Right ventricle myocardium (tissue), 1 donor: Measurements from ENCODE around the genes FOLR2 and PHOX2A.

- PRO-cap, 2 experiments, result no peak in any of the 2 experiments
These were observed 11.5 kb upstream of the ANAPC15 start for GRCh38 chr11:72123913-72124443.

DNA sequence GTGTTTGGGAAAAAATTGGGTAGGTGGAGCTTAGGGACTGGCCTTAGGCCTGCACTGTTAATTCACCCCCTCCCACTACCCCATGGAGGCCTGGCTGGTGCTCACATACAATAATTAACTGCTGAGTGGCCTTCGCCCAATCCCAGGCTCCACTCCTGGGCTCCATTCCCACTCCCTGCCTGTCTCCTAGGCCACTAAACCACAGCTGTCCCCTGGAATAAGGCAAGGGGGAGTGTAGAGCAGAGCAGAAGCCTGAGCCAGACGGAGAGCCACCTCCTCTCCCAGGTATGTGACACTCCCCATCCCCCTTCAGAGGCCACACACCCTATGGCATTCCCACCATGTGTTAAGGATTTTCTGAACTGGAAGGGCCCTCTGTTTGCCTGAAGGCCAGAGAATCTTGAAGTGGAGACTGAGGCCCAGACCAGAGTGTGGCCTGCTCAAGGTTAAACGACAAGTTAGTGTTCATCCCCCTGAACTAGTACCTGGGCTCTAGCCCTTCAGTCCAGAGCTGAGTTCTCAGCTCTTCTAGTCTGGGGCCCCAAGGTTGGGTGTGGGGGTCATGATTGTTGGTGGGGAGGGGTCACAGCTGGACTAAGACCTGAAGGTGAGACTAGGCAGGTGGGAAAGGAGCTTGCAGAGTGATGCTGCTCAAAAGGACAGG is 2.3 kb upstream of the FOLR1 start:
- PRO-cap, 2 experiments, result no peak in any of the 2 experiments

GRCh38 chr11:72216538-72217002 is at the start of gene FOLR2:
Gene FOLR2, plus strand, starts transcription at chr11:72216794.
- PRO-cap, 2 experiments, result peak in 1 of 2 experiments; most common plus-strand start chr11:72216794 (in 1)

GRCh38 chr11:72221437-72221825 is 3.1 kb upstream of the INPPL1 start:
- PRO-cap, 2 experiments, result no peak in any of the 2 experiments

GRCh38 chr11:72225646-72226334 is 1.2 kb downstream of the INPPL1 start:
- PRO-cap, 2 experiments, result no peak in any of the 2 experiments

GRCh38 chr11:72244077-72244946 is at the start of gene PHOX2A:
Gene PHOX2A, minus strand, starts transcription at chr11:72244176.
- PRO-cap, 2 experiments, result no peak in any of the 2 experiments

GRCh38 chr11:72483761-72484268 is 49.5 kb upstream of the CLPB start:
- PRO-cap, 2 experiments, result no peak in any of the 2 experiments

GRCh38 chr11:72600359-72601119 is 73.7 kb downstream of the PDE2A start:
- PRO-cap, 2 experiments, result no peak in any of the 2 experiments

DNA sequence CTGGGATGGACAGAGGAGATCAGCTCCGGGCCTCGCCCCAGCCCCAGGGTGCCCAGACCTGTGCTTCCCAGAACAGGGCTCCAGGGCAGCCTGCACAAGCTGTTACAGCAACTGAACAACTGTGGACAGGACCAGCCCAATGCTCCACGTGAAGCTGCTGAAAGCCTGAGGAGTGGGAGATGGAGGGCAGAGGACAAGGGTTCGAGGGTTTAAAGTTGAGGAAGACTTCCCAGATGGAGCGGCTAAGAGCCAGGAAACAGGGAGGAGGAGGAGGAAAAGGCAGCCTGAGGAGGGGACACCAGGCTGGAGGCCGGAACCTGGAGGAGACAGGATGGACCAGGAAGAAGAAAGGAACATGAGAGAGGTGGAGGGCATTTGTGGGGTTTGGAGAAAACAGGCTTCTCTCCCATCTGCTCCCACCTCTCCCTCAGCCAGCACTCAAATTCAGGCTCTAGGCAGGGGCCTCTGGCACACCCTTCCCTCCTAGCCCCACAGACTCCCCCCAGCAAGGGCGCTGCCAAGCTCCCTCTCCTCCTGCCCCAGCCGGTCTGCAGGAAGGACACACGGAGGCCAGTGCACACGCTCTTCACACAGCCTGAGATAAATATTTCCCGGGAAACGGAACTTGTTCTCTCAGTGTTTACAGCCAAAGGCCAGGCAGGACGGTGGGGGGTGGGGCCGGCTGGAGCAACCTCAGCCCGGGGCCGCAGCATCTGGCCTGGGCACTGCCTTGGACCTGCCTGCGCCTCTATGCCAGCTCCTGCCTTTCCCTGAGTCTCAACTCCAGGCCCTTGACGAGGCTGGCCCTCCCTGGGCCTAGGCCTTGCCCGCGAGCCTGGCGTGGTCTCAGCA is 48.7 kb downstream of the PDE2A start:
- PRO-cap, 2 experiments, result peak in 2 of 2 experiments; most common plus-strand start position 636 of the sequence (in 1); most common minus-strand start position 550 of the sequence (in 2)

GRCh38 chr11:72641810-72642141 is 32.4 kb downstream of the PDE2A start:
- PRO-cap, 2 experiments, result peak in 2 of 2 experiments; most common plus-strand start chr11:72642058 (in 1); most common minus-strand start chr11:72642023 (in 2)

GRCh38 chr11:72669873-72670548 is 4.2 kb downstream of the PDE2A start:
- PRO-cap, 2 experiments, result no peak in any of the 2 experiments

DNA sequence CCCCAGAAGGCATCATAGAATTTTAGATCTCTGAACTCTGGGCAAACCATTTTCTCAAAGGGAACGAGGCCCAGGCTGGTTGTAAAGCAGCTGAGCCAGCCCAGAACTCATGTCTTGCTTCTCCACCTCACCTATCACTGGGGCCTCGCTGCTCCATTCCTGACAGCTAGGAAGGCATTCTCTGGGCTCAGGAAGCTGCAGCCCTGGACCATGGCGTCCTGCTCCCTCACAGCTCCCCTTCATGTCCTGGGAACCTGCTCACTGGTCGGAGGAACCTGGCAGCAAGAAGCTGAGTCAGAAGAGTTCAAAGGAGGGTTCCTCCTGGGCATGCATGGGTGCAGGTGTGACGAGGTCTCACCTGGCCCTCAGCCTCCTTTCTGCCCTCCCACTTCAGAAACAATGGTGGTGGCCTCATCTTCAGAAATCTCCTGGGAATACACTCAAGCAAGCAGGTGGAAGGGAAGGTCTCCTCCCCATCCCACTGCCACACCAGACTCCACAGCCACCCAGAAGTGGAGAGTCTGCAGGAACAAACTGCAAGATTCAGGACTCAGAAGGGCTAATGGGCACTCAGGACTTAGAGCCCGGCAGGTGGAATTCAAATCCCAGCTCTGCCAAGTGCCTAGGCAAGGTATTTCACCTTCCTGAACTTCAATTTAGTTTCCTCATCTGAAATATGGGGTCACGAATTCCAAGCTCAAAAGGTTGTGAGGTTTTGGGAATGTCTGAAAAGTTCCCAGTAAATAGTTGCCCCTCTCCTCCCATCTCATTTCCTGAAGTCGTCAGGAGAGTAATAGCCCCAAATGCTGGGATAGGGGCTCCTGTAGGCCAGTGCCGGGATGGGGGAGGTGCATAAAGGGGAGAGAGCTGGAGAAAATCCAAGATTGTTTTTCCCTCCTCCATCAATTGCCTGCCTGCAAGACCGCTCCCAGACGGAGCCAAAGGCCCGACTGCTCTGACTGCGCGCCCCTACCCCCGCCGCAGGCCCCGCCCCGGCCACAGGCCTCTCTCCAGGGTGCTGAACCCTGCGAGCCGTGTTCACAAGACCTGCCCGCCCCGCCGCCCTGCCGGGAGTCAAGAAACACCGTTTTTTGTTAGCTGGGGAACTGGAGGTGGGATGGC is 2.1 kb upstream of the PDE2A start:
- PRO-cap, 2 experiments, result no peak in any of the 2 experiments

DNA sequence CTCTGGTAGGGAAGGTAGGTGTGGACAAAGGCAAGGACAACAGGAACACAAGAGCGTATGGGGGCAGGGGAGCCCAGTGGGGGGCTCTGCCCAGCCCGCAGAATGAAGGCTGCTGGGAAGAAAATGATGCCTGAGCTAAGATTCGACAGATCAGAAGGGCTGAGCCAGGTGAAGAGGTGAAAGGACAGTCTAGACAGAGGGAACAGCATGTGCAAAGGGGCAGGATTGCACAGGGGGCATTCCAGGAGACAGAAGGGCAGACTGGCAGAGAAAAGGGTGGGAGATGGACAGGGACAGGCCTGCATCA is 33.2 kb upstream of the PDE2A start:
- PRO-cap, 2 experiments, result no peak in any of the 2 experiments

DNA sequence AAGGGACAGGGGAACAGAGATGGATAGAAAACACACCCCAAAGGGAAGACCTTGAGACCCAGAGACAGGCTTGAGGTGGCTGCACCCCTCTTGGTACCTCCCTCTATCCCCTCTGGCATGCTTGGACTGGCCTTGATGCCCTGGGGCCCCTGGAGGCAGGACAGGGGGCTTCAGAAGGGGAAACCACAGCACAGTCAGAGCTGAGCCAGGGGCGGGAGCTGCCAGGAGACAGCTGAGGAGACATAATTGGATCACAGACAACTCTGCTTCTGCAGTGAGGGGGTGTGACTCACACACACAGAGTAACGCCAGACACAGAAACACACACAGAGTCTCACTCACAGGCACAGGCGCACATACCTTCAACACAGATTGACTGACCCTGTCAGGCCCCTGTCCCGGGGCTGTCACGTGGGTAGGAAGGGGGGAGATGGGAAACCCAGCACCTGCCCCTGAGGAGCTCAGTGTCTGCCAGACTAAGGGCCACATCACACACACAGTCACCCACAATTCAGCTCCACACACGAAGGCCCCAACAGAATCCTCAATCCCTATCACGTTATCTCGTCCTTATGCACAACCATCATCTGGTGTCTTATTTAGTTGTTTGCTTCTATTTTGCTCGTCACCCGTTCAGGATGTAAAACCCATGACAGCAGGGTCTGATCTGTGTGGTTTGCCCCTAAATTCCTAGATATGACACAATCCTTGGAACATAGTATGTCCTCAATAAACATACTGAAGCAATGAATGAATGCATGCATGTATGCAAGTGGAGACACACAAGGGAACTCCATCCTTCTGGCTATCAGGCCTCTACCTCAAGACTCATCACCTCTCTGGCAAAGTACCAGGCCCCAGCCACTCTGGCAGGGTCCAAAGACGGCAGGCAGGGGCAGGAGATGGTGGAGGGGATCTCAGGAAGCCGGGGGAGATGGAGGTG is 20.4 kb downstream of the STARD10 start:
- PRO-cap, 2 experiments, result no peak in any of the 2 experiments

GRCh38 chr11:72782140-72782523 is 11.7 kb downstream of the STARD10 start:
- PRO-cap, 2 experiments, result no peak in any of the 2 experiments

- PRO-cap, 2 experiments, result no peak in any of the 2 experiments
These were observed 10.4 kb downstream of the STARD10 start for GRCh38 chr11:72783484-72783834.

GRCh38 chr11:72814495-72815113 is 393 bp downstream of the ATG16L2 start:
- PRO-cap, 2 experiments, result peak in 2 of 2 experiments; most common plus-strand start chr11:72814996 (in 2); most common minus-strand start chr11:72814667 (in 2)

DNA sequence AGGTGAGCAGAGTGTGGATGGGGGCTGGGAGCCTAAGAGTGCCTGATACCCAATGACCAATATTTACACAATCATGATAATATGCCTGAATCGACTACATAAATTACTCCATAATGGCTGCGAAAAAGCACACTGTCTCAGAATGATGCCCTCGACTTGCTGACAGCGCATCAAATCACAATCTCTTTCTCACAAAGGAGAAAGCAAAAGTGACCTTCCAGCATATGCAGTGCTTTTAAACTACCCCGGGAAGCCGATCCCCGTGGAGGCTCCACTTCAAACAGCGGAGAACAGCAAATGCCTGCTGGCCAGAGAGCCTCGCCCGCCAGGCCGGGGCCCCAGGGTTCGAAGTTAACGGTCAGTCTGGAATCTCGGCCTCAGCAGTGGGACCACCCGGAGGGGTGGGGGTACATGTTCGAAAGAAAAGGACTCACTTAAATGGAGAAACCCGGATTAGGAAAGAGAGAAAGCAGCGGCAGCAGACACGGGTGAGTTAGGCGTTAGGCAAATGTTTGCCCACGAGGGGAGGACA is 1.6 kb downstream of the FCHSD2 start:
- PRO-cap, 2 experiments, result peak in 2 of 2 experiments; most common plus-strand start position 274 of the sequence (in 1)

DNA sequence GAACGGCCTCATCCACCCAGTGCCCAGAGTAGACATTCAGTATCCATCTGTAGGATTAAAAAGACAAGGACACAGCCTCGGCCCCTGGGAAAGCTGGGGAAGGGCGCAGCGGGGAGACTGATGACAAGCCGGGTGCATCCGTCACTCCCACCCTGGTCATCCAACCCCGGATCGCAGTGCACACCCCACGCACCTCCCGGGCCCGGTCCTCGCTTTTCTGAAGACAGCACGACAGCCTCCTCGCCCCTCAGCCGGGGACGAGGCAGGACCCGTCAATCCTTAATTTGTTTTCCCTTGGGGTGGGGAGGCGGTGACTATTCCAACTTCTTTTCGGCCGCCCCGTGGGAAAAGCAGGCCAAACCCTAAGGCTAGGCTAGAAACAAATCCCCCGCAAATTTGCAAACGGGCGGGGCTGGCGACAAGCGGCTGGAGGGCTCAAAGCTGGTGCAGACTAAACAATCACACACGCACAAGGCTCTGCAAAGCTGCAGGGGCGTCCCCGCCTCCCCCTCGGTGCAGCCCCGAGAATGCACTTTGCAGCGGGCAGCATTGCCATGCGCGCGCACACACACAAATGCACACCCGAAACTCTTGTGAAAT is 990 bp downstream of the FCHSD2 start:
- PRO-cap, 2 experiments, result no peak in any of the 2 experiments

DNA sequence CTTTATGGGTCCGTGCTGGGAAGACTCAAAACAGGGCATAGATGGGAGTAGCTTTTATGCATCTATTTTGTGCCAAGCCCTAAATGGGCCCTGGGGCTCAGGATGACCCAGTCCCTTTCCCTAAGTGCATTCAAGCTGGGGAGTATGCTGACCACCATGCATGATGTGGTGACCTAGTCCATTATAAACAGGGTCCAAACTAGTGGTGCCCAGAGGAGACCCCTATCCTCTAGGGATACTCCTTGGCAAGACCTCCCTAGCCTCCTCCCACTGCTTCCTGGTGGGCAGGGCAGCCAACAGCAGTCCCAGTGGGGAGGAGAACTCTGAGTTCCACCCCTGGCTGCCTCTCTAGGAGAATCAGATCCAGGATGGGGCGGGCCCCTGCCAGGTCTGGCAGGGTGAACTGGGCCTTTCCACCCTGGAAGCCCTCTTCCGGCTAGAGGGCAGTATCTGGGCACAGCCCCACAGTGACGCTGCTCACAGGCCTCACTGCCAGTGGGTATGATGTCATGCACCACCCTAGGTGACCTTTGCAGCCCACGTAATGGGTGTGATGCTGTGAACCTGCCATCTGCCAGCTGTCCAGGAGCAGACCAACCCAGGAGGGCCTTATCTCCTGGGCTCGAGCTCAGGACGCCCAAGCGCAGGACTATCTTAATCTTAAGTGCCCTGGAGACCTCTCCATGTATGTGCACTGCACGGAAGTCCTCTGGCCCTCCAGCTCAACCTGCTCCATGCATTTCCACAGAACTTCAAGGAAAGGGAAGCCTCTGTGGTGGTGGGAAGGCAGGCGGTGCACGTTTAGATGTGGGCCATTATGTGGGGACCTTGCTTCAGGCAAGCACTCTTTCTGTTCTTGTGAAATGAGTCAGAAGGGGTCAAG is 31.7 kb upstream of the FCHSD2 start:
- PRO-cap, 2 experiments, result peak in 2 of 2 experiments; most common plus-strand start position 360 of the sequence (in 2); most common minus-strand start position 272 of the sequence (in 1)